Brain (tissue), 1 donor: Measurements from ENCODE around the gene SLC7A4.

- RRBS: 24% methylated on average over 3 of the region's 36 CpGs
Measured at GRCh38 chr22:21032429-21032960, at the start of gene SLC7A4. Gene SLC7A4 (minus strand): TSS chr22:21032561.

GRCh38 chr22:21444490-21445376, 22.5 kb upstream of the TMEM191C start:
- RRBS: no CpG with 5 or more reads among the region's 33 CpGs

GRCh38 chr22:21448842-21449664, 18.1 kb upstream of the TMEM191C start:
- RRBS: no CpG with 5 or more reads among the region's 22 CpGs

- RRBS: no CpG with 5 or more reads among the region's 10 CpGs
Measured at GRCh38 chr22:21455789-21456162, 11.4 kb upstream of the TMEM191C start.

DNA sequence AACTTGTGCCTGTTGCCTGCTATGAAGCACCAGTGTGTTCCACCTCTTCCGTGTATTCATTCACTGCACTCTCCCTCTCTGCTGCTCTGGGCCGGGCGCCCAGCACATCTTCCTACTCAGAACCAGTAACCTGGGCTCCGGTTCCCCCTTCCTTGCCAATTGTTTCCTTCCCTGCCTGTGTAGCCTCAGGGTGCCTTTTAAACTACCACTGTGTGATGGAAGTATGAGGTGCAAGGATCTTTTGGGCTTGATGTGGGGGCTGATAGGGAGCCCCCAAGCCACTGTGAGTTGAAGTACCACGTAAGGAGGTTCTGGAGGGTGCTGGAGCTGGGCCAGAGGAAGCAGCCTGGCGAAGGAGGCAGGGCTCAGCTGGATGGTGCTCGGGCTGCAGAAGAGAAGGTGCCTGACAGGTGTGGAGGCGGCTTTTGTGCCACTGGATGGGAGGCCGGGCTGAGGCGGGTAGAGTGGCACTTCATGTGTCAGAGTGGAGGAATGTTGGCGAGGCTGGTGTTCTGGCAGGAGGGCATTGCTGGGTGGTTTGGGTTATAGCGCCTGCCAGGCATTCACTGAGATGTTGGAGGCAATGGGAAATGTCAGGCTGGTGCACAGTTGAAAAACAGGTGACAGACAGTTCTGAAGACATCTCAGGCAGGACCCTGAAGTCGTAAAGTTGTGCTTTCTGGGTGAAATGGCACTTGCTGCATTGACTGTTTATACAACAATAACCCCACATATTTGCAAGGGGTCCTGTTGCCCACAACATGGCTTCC, 24.1 kb downstream of the UBE2L3 start:
- RRBS: no CpG with 5 or more reads among the region's 13 CpGs

DNA sequence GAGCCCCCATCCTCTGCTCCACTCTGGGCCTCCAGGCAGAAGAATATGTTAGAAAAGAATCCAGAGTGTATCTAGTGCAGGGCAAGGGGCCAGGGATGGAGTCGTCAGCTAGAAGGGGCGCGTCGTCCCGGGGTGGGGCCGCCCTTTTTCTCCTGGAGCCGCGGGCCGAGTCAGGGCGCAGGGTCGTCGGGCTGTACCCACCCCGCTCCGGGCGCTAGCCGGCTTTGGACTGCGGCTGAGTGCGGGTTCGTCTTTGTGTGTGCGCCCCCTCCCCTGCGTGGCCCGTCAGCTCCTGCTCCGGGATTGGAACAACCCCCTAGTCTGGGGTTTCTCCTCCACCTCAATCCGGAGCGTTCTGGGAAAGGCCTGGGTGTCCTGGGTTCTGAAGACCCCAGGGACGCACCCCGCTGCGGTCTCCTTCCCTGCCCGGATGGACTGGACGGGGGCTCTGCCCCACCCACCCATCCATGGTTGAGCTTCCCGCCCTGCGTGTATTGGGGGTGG, 10.4 kb downstream of the SDF2L1 start:
- RRBS: 11% methylated on average over 22 of the region's 32 CpGs

- RRBS: no CpG with 5 or more reads among the region's 16 CpGs
Measured at GRCh38 chr22:21754178-21754885, 18.7 kb upstream of the YPEL1 start.

DNA sequence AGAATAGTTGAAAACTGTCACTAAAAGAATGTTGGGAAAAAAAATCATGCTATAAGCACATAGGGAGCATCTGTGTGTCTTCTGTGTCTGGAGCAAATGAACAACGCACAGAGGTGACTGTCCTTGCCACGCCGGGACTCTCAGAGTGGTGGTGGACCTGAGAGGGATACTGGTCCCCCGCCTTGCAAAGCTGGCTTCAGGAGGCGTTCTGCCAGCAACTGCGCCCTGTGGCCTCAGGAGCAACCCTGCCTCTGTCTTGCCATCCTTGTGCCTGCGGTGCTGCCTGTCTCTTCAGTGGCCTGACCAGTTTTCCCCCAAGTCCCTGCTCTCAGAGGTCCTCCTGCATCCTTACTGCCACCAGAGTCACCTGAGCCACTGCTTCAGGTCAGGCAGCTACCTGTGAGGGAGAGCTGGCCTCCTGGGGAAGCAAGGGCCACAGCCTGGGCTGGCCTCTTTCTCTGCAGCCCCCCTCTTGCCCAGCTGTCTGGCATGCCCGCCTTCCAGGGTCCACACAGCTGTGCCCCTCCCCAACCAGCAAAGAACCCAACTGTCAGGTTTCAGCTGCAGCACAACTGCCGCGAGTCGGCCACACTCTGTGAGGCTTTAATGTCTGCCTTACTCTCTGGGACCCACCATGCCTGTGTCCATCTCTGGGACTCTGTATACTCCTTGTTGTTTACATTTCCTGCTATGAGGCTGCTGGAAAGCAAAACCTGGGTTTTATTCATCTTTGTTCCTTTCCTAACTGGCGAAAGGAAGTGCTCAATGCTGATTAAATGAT, 30.5 kb upstream of the YPEL1 start:
- RRBS: no CpG with 5 or more reads among the region's 12 CpGs

GRCh38 chr22:21816105-21817025, 51.1 kb downstream of the MAPK1 start:
- RRBS: no CpG with 5 or more reads among the region's 4 CpGs

DNA sequence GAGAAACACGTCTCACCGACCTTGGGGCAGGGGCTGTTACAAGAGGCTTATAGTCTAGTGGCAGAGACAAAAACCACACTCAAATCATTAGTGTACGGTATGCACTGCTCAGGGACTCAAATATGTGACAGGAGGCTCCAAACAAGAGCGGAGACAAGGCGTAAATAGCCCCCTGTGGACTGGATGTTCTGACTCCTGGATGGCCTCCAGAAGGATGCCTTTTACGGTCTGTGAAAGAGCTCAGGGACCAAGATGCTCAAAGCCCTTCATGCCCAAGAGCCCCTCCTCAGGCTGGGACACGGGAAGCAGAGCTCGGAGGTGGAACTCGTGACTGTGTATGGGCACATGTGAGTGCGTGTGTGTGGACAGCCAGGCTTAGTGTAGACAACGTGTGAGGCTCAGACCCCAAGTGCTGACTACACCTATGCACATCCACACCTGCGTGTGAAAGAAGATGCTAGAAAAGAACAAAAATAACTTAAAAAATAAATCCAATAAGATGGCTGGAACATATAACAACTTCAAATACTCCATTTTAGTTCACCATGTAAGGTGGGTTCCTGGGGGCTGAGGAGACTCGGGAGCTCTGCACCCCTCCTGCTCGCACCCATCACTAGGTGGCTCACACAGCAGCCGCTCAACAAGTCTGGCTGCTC, 9.6 kb downstream of the PPM1F start:
- RRBS: no CpG with 5 or more reads among the region's 15 CpGs

DNA sequence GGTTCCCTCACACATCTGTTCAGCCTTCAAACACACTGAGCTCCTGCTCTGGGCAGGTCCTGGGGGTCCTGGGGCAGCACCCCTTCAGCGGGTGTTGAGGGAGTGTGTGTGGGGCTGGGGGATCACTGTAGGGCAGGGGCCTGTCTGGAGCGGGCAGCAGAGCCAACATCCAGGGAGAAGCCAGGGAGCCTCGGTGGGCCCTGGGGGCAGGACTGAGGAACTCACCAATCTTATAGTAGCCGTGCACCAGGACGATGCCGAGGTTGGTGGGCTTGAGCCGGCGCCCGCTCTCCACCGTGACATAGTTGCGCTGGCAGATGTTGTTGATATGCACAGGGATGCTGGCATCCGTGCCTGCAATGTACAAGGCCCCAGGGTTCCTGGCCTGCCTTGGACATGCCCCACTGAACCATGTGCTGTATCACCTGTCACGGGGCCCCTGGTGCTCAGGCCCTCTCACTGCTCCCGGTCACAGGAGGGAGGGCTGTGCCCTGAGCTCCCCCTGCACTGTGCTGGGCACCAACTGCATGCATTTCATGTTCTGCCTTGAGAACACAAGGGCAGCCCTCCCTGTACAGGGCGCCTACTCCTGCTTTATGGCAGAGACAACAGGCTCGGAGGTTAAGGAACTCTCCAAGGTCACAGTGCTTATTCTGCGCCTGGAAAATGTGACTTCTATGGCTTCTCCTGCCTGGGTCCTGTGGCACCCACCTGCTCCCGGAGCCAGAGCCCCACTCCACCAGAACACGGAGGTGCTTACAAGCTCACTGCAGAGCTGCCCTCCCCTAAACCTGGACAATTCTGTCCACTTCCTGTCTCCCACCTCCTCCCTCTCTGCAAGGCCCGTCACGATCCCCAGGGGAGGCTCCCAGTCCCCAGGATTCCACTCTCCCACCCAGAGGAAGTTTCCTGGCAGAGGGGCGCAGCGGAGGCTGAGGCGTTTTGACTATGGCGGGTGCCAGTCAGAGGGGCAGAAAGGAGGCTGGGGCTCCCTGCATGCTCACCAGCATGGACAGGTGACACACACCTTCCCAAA, 7.8 kb upstream of the PPM1F start:
- RRBS: no CpG with 5 or more reads among the region's 25 CpGs

DNA sequence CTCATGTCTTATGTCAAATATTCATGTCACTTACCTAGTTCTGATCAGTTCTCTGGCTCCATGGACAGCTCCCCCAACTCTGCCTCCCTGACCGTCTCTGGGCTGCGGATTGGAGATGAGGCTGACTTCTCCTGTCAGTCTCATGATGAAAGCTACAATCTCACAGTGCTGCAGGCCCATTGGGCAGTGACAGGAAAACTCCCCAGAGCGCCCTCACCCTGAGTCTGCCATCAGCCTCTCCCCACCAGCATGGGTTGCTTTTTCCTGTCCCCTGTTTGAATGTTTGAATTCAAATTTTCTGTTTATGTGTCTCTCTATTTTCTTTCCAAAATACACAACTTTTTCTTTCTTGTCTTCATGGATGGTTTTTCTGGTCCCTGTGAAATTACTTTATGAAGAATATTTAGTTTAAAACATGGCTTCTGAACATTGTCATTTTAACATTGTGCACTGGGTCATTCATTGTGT, 63.8 kb upstream of the TOP3B start:
- RRBS: no CpG with 5 or more reads among the region's 3 CpGs

- RRBS: no CpG with 5 or more reads among the region's 12 CpGs
Measured at GRCh38 chr22:22123818-22124205, 120.8 kb upstream of the VPREB1 start.

DNA sequence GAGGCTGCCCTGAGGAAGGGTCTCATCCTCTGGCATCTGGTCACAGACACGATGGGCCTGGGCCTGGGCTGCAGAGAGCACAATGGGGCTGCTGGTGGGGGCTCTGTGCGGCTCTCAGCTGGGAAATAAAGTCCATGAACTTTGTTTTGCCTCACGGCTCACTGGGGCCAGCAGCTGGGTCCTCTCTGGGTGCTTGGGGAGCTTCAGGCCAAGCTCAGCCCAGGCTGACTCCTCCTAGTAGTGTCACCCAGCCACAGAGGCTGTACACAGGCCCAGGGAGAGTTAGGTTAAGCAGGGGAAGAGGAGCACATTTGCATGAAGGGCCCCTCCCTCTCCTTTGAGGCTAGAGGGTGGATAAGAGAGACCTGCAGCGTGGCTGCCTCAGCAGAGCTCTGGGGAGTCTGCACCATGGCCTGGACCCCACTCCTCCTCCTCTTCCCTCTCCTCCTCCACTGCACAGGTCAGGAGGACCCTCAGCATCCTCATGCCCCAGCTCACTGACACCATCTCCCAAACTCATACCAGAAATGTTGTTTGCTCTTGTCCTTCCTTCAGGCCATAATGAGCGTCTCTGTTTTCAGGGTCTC, 82.7 kb upstream of the VPREB1 start:
- RRBS: no CpG with 5 or more reads among the region's 5 CpGs

GRCh38 chr22:22686486-22686873, 42.1 kb downstream of the GGTLC2 start:
- RRBS: no CpG with 5 or more reads among the region's 2 CpGs

GRCh38 chr22:22711133-22711850, 66.9 kb downstream of the GGTLC2 start:
- RRBS: no CpG with 5 or more reads among the region's 10 CpGs

DNA sequence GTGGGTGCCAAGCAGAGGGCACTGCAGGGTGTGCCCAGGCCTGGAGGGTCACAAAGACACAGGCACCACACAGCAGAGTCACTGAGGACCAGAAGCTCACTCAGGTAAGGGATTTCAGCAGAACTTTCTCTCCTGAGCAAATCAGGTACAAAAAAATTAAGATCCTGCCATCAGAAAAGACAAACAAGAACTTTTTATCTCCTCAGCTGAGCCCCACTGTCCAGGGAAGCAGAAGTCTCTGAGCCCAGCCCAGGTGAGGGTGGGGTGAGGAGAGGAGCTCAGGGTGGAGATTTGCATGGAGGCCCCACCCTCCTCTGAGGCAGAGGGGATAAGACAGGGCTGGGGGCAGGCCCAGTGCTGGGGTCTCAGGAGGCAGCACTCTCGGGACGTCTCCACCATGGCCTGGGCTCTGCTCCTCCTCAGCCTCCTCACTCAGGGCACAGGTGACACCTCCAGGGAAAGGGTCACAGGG, 95.4 kb upstream of the IGLL5 start:
- RRBS: no CpG with 5 or more reads among the region's 2 CpGs

DNA sequence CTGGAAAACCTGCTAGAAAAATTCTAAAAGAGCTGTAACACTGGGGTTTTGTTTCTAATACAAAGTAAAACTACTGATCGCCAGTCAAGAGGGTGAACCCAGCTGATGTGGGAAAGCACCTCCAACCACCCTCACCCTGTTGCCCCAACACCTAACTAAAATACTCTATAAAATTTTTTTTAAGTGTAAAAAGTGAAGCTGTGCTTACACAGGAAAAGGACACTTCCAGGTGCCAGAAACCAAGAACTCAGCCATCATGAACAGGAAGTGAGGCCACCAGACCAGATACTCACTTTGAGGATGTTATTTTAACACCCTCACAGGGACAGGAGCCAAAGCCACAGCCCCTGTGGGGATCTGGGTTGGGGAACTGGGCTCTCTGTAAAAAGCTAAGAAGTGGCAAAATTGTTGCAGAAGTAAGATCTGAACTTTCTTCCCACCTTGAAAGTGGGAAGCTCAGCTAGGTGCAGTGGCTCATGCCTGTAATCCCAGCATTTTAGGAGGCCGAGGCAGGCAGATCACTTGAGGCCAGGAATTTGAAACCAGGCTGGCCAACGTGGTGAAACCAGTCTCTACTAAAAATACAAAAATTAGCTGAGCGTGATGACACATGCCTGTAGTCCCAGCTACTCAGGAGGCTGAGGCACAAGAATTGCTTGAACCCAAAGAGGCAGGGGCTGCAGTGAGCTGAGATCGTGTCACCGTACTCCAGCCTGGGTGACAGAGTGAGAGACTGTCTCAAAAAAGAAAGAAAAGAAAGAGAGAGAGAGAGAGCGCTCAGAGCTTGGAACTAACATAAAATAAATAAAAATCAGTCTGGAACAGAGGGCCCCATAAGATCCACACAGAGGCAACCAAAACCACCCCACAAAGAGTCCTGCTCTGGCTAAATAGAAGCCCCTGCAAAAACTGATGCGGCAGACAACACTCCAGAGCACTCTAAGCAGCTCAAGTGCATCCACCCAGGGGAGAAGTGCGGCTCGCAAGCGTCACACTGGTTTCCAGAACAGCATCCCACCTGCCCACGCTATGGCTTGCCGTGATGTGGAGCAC, 3.6 kb downstream of the RSPH14 start:
- RRBS: no CpG with 5 or more reads among the region's 13 CpGs

- RRBS: 5% methylated on average over 7 of the region's 11 CpGs
Measured at GRCh38 chr22:23141692-23141882, 203 bp downstream of the RSPH14 start.

DNA sequence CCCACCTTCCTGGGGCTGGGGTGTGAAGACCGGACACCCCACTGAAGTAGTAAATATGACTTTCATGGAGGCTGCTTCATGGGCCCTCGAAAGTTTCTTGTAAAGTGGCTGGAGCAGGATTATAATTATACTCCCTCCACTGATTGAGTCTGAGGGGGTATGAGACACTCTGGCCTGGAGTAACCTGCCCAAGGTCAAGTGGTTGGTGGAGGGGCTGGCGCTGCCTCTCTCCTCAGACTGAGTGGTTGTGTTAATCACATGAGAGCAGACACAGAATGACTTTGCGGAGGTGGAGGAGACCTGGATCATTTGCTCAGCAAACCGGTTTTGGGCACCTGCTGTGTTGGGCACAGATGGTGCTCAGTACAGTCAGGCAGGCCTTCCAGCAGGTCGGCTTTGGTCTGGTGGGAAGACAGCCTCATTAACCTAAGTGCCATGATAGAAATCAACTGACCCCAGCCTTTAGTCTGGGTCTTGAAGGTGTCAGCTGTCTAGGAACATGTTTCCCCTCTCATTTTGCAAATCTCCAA, 11.8 kb downstream of the BCR start:
- RRBS: no CpG with 5 or more reads among the region's 6 CpGs